Hepatocyte (in vitro differentiated cells and primary cell): Measurements from ENCODE around the gene GPR150.

DNA sequence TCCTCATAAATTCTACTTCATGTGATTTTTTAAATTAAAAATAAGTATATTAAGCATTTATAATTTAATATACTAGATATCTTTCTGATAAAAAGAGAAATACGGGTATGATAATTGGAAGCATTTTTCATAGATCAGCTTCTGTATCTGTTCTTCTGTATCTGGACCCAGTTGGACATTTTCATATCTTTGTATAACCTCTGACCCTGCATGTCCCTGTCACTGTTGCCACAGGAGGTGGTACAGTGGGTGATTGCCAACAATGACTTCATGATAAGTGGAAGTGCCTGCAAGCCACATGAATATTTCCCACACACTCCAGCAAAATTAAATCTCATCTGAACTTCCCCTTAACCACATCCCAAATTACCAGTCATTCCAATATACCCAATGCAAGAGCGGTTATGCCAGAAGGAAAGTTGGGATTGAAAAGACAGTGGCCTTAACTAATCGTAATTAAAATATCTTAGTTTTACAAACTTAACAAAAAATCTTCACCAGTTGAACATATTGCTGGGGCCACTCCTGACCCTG, 376.4 kb downstream of the ARRDC3 start:
- RAMPAGE, long total RNA, result no peak
- RRBS, result no CpG with 5 or more reads among the region's 3 CpGs

DNA sequence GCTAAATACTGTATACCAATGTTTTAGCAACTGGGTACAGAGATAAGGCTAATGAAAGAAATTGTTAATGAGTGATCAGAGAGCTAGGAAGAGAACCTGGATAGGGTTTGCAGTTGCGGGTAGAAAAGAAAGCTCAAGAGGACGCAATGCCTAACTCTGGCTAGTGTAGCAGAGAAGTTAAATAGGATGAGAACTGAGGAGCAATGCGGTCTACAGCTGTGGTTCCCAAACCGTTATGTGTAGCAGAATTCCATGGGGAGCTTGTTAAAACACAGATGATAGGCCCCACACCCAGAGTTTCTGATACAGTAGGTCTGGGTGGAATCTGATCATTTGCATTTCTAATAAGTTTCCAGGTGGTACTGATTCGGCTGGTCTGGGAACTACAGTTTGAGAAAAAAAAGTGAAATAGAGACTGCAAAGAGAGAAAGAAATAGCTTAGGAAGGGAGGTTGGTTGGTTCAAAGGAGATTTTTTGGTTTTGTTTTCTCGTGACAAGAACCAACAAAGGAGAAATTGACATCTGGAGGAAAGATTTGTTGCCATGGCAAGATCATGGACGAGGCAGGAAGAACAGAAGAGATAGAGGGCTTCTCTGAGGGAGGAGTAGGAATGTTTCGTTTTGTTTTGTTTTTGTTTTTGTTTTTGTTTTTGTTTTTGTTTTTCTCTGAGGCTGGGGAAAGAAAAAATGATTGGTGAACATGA, 276.2 kb downstream of the ARRDC3 start:
- RAMPAGE, long total RNA, result no peak
- RRBS, result no CpG with 5 or more reads among the region's 8 CpGs

DNA sequence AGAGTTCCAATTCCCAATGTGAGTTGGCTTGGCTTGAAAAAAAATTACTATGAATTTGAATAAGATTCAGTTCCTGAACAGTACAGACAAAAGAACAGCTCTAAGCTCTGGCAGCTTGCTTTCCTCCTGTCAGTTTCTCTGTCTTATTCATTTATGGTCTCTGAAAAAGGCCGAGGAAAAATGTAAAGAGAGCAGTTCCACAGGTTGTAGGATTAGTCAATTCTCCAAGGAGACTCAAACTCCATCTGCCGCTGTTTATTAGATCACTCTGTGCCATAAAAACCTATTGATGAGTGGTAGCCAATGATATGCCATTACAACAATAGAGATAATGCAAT, 188.3 kb downstream of the ARRDC3 start:
- RAMPAGE, long total RNA, result no peak
- RRBS, result no CpG with 5 or more reads among the region's 2 CpGs

- RAMPAGE, long total RNA, result no peak
- RRBS, result no CpG with 5 or more reads among the region's 7 CpGs
These were observed 9.5 kb downstream of the ARRDC3 start for GRCh38 chr5:91373278-91374266.

DNA sequence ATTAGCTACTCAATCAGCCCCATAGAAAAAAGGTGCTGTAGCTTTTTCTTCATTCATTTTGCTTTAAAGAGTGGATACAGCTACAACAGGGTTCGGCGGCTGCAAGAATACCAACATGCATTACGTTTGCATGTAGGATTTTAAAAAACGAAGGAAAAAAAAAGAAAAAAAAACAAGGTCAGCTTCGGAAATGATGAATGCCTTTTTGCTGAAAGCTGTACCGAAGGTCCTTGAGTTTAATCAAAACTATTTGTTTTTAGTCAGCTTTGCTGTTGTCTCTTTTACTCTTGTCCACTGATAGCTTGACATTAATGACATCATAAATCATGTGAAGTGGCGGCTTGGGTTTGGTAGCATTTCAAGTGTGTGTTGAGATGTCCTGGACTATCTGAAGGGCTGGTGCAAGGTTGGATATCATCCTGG, 781.1 kb upstream of the NR2F1 start:
- RAMPAGE, long total RNA, result no peak
- RRBS, result no CpG with 5 or more reads among the region's 7 CpGs

DNA sequence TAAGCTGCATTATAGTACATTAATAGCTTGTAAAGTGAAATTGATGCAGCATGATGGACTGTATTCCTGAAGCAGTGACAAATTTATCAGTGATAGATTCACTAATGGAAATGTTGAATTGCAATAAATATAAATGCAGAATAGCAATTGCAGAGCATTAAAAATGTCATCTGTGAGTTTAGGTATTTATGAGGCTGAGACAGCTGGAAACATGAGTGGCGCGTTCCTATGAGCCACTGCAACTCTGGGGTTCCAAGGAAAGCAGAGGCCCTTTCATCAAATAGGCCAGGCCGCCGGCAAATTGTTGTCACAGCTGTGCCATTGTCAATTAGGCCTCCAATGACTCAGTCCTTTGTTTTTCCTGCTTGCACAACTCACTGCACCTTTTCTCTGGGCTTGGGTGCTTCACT, 655.9 kb upstream of the NR2F1 start:
- RAMPAGE, long total RNA, result no peak
- RRBS, result no CpG with 5 or more reads among the region's 4 CpGs

DNA sequence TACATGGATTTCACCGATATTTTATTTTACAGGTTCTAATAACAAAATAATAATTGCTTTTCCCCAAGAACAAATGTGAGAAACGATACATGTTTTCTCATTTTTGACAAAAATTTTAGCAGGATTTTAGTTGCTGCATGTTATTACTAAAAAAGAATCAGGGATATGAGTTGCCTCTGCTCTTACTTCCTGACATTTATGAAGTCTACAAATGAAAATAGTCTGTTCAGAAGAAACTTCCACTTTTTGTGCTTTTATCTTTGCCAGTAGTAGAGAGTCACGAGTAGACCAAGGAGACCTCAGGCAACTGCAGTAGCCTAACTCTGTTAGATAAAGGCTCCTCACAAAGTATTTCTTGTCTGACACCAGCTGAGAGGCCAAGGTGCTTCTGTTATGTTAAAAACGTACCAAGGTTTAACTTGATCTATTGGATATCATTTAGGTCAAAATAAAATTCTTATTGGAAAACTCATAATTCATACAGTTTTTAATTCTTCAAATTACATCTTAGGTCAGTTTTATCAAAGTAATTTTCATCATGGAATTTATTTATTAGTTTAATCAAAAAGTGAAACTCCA, 335.9 kb upstream of the NR2F1 start:
- RAMPAGE, long total RNA, result no peak
- RRBS, result no CpG with 5 or more reads among the region's 4 CpGs

DNA sequence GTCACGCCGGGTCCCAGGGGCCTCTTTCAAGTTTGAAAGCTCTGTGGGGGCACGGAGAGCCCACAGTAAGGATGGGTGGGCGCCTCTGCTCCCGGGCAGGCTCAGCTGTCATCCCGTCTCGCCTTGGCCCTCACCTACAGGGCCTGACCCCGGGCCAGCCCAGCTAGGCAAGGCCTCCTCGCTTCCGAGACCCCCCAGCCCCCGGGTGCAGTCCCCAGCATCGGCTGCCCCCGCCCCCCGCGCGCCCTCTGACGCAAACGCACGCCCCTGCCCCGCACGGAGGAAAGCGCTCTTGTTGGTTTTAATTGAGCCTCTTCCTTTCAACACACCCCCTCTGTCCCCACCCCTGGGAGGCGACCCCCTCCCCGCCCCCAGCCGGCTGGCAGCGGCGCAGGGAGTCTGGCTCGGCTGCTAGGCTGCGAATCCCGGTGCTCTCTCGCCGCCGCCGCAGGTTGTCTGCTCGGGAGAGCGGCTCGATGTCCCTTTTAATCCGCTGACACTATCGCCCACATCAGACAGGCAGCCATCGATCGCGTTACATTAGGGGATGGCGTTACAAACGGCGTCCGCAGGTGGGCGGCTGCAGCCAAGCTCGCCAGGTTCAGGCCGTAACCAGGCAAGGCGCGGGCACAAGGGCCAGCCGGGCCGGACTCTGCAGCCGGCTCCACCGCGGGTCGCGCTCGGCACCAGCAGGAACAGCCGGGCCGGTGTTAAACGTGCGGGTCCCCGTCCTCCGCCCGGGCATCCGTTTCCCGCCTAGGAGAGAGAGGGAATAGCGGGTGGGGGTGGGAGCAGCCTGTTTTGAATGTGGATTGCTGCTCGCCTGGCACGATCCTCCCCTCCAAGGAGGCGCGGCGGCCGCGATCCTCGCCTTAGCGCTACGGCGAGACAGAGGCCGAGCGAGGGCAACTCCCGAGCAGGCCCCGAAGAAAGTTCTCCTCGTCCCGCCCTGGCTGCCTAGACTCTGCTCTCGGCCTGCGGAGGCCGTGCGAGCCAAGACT, 3.3 kb upstream of the NR2F1 start:
- RAMPAGE, long total RNA, result no peak
- RRBS, result 4% methylated on average over 23 of the region's 90 CpGs

DNA sequence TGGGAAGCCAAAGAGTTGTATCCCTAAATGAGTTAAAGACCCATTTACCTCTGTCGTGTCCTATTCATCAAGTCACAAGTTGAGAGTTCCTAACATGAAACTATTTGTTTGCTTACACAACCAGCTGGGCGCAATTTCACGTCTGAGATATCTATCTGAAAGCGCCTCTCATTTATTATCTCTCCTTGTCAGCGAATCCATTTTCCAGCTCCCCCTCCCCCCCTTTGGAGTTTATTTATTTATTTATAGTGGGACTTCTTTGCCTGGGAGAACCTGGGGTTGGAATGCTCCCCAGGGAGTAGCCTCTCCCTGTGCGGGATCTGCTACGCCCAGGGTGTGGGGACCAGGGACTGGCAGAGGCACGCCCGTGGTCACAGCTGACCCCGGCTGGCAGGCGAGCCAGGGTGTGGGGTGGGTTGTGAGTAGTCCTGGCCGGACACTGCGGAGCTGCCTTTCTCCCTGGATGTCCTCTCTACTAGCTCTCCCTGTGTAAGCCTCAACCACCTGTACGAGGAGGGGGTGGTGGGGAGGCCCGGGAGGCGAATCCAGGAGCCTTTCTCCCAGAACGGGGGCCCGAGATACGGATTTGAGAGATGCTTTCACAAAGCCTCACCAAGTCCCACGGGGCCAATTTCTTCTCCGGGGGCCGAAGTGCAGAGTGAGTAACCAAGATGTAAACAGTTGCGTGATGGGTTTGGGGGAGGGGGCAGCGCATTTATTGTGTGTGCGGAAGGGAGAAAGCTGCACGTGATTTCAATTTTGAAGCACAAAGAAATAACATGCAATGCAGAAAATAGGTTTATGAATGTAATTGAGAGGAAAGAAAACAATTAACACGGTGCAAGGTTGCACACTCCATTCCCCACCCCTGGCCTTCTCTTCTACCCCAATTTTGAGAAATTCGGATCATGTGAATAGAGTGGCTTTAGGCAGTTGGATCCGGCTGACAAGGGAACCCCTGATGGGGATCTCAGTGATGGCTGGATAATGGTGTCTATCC, 15.5 kb downstream of the NR2F1 start:
- RAMPAGE, long total RNA, result no peak
- RRBS, result 31% methylated on average over 10 of the region's 29 CpGs

DNA sequence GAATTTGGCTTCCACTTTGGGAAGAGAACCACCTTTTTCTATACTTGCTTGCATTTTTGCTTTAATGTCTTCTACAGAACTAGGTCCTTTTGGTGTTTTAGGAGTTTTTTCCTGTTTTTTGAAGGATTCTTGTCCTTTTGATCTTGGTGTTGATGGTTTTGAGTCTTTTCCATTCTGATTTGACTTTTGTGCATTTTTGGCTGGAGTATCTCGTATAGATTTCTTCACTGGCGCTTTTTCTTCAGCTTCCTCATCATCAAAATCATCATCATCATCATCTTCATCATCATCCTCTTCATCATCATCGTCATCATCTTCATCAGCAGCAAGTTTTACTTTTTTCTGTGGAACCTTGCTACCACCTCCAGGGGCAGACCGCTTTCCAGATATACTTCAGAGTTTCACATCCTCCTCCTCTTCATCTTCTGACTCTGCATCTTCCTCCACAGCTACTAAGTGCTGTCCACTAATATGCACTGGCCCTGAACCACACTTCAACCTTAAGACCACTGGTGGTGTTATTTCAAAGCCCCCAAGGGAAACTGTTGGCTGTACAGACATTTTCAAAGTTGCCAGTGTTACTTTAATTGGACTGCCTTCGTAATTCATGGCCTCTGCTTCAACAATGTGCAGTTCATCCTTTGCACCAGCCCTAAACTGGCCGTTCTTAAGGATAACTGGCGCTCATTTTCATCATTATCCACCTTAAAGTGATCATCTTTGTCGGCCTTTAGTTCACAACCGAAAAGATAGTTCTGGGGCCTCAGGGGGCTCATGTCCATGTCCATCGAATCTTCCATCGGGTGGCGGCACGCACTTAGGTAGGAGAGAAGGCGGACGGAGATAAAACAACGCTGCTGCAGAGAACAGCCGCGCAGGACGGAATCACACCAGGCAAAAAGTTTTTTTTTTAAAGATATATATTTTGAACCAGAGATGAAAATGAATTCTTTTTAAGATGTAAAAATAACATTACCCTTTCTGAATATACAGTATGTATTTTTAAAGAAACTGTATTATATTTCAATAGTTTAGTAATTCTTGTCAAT, 58.2 kb downstream of the POU5F2 start:
- RAMPAGE, long total RNA, result start-site peak on the minus strand centred at position 897 of the sequence, 11 bp wide, 150 and 78 reads in 2 replicates
- RRBS, result no CpG with 5 or more reads among the region's 19 CpGs

GRCh38 chr5:93696340-93696603, 45.1 kb downstream of the POU5F2 start:
- RAMPAGE, long total RNA, result no peak
- RRBS, result no CpG with 5 or more reads among the region's 1 CpG

DNA sequence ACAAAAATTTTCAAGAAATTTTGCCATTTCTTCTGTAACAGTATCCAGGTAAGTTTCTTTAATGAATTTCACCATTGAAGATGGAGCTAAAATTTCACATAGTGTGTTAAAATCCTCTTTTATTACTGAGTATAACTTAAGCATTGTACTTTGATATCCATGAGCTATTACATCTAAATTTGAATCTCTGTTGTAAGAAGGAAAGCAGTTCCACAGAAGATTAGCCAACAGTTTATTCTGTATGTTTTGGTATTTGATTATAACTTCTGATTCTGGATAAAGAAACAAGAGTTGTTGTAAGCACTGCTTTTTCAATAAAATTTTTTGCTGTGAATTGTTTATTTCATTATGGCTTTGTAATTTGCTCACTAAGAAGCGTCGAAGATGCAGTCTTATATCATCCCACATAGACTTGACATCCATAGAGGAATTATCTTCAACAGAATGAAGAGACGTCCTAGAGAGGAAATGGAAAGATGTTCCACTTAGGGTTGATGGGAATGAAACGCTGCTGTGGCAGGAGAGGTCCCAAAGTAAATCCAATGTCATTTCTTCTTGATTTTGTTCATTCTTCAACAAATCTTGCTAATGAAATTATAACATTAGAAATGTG, 98.0 kb downstream of the KIAA0825 start:
- RAMPAGE, long total RNA, result no peak
- RRBS, result no CpG with 5 or more reads among the region's 4 CpGs

DNA sequence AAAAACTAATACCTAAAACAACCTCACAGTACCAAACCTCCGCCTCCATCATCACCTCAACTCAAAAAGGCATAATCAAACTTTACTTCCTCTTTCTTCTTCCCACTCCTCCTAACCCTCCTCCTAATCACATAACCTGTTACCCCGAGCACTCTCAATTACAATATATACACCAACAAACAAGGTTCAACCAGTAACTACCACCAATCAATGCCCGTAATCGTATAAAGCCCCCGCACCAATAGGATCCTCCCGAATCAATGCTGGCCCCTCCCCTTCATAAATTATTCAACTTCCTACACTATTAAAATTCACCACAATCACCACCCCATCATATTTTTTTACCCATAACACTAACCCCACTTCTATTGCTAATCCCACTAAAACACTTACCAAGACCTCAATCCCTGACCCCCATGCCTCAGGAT, 49.6 kb downstream of the KIAA0825 start:
- RAMPAGE, long total RNA, result no peak
- RRBS, result no CpG with 5 or more reads among the region's 6 CpGs

DNA sequence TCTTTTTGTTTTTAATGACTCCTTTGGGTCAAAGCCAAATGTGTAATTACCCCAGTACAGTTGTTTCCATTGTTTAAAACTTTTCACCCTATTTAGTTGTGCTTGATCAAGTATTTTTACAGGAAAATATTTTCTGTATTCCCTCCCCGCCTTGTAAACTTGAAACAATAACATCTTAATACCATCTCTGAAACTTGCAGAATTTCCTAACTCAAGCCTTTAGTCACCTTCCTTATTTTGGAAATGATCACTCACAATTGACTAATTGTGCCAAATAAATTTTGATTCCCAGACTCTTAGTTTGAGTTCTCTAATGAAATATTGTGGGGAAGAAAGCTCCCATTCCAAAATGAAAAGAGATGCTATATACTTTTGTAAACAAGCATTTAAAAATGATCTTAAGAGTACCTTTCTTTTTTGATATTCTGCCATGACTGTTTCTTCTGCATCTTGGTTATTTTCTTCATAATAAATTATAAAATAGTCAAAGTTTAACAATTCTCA, 208.0 kb downstream of the MCTP1 start:
- RAMPAGE, long total RNA, result no peak
- RRBS, result no CpG with 5 or more reads among the region's 1 CpG

DNA sequence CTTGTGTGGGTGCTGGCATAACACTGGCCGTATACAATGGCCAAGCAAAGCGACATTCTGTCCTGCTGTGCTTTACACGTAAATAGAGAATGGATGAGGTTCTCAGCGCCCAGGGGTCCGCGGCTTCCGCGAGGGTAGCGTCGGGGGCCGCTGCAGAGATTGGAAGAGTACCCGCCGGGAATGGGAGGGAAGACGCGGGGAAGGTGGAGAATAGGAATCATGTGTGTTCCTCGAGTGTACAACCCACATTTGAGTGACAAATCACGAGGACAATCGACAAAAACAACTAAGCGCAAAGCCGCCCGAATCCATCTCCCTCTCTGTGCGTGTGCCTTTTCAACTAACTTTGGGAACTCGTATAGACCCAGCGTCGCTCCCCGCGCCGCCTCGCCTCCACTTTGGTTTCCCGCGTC, at the start of gene GPR150:
GPR150 (plus strand) TSS at position 267 of the 413 bp plus-strand sequence.
- RAMPAGE, long total RNA, result no peak
- RRBS, result no CpG with 5 or more reads among the region's 31 CpGs

DNA sequence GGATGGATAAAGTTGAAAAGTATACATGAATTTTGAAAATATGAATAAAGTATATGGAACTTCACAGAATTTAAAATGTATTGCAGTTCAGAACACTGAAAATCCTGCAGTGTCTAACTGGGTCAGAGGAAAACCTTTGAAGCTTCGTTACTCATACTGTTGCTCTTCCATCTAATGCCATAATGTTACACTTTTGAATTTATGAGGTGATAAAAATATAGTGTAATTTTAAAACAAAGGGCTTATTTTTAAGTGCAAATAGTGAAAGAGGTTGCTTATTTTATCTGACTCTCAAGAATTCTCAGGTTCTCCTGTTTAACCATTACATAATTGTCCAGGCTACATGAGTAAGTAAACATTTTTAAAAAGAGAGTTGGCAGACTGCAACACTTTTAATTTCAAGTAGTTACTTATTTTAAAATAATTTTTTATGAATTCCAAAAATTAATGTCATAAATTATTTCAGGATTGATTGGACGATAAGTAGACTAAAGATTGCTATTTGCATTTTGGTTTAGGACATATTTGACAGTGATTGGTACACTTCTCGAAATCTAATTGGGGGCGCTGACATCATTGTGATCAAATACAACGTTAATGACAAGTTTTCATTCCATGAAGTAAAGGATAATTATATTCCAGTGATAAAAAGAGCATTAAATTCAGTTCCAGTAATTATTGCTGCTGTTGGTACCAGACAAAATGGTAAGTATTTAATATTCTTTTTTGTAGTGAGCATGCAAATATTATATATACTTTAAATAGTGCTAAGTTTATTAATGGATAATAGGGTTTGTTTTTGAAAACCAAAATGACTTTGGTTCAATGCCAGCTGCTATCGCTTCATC, 5.5 kb downstream of the RHOBTB3 start:
- RAMPAGE, long total RNA, result no peak
- RRBS, result no CpG with 5 or more reads among the region's 6 CpGs

DNA sequence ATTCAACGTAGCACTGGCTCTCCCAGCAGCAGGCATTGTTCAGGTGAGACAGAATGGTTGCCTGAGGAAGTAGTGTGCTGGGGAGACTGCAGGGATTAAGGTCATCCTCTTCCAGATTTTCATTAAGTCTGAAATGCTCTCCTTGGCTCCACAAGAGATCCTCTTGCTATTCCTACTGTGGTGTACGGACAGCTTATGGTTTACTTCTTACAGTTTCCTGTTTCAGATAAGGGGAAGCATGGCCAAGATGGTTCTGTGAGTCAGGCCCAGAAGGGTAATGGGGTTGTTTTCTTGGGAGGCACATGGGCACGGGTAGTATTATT, 43.0 kb downstream of the GLRX start:
- RAMPAGE, long total RNA, result no peak
- RRBS, result no CpG with 5 or more reads among the region's 3 CpGs

- RAMPAGE, long total RNA, result no peak
- RRBS, result no CpG with 5 or more reads among the region's 3 CpGs
These were observed 6.8 kb downstream of the GLRX start for GRCh38 chr5:95815789-95816118.

DNA sequence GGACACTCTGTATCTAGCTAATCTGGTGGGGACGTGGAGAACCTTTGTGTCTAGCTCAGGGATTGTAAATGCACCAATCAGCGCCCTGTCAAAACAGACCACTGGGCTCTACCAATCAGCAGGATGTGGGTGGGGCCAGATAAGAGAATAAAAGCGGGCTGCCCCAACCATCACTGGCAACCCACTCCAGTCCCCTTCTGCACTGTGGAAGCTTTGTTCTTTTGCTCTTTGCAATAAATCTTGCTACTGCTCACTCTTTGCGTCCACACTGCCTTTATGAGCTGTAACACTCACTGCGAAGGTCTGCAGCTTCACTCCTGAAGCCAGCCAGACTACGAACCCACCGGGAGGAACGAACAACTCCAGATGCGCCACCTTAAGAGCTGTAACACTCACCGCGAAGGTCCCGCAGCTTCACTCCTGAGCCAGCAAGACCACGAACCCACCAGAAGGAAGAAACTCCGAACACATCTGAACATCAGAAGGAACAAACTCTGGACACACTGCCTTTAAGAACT, 29.6 kb upstream of the GLRX start:
- RAMPAGE, long total RNA, result no peak
- RRBS, result no CpG with 5 or more reads among the region's 14 CpGs

- RAMPAGE, long total RNA, result no peak
- RRBS, result no CpG with 5 or more reads among the region's 3 CpGs
These were observed 26.7 kb downstream of the ELL2 start for GRCh38 chr5:95934785-95935488.